Occipital lobe (tissue), 2 donors: Measurements from ENCODE around the genes SLC16A2, NEXMIF and PBDC1.

- RAMPAGE, long total RNA = no peak
Measured at GRCh38 chrX:74090564-74091240, 213.3 kb upstream of the ZCCHC13 start.

GRCh38 chrX:74293179-74293932, 10.6 kb upstream of the ZCCHC13 start:
- RAMPAGE, long total RNA = no peak

- RAMPAGE, long total RNA = no peak
Measured at GRCh38 chrX:74421230-74421802, at the start of gene SLC16A2. TSS of gene SLC16A2 (plus strand) at chrX:74421493.

DNA sequence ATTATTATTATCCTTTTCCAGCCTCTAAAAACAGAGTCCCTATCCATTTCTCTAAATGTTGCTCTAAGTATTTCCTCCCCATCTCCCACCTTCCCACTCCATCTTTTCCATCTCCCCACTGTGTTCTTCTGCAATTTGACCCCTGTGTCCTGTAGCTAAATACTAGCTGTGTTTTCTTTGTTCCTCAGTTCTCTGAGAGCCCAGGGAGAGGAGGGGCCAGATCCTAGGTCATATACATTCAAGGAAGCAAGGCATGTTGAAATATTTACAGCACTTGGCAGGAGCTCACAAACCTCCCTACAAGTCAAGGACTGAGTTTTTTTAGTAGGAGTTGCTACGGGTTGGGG, 10.5 kb downstream of the SLC16A2 start:
- RAMPAGE, long total RNA = no peak

- RAMPAGE, long total RNA = no peak
Measured at GRCh38 chrX:74613675-74613962, 805 bp downstream of the RLIM start.

GRCh38 chrX:74925181-74926245, at the start of gene NEXMIF:
TSS of gene NEXMIF (minus strand) at chrX:74925452.
- RAMPAGE, long total RNA = no peak

DNA sequence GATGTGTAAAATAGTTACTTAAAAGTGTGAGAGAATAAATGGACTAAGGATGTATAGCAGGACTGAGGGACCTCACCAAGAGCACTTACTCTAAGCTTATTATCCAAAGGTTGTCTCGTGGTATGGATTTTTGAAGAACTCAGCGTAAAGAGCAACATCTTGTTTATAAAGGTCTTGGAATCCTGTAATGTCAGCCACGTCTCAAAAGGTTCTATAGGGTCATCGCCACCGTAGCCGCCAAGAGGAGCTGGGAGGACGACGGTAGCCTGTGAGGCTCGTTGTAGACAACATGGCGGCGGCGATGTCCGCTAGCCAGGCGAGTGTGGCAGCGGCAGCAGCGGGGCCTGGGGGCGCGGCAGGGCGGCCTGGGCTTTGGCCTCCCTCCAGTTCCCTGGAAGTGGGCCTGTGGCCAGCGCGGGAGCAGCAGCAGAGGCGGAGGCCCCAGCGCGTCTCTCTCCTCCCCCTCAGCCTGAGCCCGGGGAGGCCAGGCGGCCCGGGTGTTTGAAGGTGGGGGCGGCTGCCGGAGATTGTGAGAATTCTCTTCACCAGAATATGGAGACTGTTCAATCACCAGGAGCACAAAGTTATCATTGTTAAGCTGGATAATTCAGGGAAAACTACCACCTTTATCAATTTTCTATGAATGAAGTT, 143.5 kb upstream of the PBDC1 start:
- RAMPAGE, long total RNA = no peak

DNA sequence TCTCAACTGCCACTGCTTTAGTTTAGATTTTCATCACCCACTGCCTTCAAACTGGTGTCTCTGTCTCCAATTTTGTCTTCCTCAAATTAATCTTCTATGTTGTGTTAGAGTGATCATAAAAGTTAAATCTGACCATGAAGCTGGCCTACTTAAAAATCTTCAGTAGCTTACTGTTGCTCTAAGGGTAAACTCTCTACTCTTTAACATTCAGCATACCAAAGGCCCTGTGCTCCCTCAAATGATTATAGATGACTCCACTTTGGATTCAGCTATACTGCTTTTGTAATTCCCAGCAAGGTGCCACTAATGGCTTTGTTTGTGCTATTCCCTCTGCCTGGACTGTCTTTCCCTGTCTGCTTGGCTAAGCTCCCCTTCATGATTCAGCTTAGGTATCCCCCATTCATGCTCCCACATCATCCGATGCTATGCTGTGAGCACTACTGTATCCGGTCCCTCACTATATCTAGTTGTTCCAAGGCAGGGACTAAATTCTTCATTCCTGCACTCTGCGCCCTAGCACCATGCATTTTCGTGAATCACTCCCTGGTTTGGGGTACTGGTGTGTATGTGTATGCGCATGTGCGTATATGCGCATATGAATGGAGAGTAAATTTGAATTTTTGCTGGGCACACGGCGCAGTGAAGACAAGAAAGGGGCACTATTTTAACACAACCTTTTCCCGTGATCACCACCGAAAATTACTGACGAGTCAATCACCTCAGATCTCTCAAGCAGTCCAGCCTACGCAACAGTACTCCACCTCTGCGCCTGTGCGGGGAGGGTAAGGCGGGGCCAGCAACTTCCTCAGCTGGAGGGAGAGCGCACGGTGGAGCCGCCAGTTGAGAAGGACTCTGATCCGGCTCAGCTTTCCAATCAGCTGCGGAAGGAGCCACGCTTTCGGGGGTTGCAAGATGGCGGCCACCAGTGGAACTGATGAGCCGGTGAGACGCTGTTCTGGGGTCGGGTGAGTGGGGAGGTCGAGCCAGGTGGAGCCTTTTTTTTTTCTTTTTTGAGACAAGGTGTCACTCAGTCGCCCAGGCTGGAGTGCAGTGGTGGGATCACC, at the start of gene PBDC1:
Gene PBDC1, plus strand, starts transcription at position 836 of the 1,064 bp plus-strand sequence.
- RAMPAGE, long total RNA = start-site peak on the plus strand centred at position 835 of the sequence, 134 bp wide, 794 and 647 reads in 2 replicates

GRCh38 chrX:76428682-76429074, 1.2 kb downstream of the MAGEE1 start:
- RAMPAGE, long total RNA = no peak

DNA sequence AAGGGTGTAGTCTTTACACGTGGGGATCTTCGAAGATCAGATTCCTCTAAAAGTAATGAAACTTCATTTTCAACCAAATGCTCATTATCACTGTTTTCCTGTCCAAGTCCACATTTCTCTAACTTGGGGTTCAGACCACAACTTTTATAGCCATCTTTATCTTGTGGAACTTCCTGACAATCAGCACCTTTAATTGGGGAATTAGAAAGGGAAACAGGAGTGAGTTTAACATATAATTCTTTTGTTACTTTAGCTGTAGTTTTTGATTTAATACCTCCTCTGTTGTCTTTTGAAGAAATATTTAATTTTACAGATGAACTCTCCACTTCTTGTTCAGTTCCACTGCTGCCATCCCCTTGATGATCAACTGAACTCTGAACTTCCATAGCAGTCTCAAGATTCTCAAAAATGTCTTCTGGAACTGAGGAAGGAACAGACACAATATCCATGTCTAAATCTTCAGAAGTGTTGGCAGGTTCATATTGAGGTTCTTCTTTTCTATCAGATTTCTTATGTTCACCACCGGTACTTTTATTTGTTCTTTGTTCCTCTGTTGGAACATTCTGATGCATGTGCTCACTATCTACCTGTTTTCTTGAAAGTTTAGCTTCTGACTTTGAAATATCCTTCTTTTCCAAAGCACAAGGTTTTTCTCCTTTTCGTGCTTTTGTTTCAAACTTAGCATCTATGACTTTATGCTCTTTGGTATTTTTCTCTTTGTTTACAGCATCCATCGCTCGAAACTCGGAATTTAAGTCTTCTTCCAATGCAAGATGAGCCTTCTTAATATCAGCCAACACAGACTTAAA, 102.5 kb downstream of the ATRX start:
- RAMPAGE, long total RNA = no peak

DNA sequence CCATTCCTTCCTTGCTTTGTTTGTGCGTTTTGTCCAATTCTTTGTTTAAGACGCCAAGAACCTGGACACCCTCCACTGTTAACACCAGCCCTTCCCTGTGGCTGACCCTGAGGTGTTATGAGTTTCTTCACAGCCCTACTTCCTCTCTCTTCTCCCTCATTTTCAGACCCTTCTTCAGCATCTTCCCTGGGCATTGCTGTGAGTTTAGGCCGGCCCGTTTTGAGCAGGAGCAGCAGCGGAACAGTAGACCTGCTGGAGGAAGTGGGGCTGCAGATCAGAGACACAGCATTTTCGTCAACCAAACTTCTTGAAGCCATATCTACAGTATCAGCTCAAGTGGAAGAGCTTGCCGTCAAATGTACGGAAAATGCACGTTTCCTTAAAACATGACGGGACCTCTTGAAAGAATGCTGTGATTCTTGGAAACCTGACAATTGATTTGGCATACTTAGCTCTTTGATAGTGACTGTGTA, 6.9 kb downstream of the PGAM4 start:
- RAMPAGE, long total RNA = no peak

DNA sequence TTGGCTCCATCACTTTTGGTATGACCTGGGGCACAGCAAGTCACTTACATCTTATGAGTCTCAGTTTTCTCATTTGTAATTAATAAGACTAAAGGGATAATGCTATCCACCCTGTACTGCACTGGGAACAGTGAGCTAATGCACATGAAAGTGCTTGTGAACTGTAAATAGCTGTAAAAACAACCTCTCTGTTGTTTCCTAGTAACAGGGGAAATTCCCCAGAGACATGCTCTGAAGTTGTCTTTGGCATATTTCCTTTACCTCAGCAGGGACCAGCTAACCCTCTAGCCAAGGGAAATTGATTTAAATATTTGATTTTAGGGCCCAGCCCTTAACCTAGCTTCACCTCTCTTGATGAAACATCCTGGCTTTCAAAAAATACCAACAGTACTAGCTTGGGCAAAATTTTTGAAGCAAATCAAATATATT, 6.1 kb upstream of the CYSLTR1 start:
- RAMPAGE, long total RNA = no peak

DNA sequence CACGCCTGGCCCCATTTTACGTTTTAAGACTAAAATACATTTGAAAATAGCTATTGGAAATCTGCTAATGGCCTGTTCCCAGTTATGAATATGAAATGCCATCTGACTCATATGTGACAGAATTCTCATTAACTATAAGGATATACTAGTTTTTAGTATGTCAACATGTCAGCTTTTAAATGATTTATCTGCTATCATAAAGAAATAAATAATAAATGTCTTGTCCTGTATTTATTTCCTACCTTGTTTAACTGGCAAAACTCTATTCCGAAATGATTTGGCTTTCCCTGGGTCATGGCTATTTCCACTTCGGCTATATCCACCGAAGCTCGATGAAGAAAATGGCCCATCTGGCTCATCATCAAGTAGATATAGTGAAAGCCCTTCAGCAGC, 128.6 kb downstream of the BRWD3 start:
- RAMPAGE, long total RNA = no peak

- RAMPAGE, long total RNA = no peak
Measured at GRCh38 chrX:80774377-80775296, 35.0 kb downstream of the BRWD3 start.

DNA sequence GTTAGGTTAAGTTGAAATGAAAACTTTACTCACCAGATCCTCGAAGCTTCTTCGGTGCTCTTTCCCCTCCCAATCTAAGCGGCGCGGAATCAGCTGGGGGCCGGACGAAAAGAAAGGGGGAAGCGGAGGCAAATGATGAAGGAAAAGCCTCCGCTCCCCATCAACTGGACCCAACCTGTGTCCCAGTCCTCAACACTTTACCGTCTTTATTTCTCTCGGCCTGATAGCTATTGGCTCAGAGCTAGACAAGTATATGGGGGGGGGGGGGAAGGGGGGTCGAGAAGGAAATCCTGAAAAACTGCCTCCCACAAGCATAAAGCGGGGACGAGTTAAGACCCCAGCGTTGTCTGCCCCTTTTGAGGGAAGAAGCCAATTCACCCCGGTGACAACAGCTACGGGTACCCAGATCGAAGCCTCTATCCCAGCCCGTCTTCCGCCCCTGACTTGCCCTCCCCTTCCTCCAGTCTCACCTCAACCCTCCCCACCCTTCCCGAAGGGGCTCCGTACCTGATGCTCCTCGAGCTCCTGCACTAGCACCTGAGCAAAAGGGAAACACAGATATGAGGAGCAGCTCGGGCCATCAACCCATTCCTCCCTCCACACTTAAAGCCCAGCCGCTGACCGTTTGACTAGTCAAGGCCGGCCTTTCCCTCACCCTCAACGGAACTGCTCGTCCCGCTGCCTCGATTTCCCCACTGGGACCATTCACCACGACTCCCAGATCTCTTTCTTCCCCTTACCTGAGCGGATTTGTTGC, 993 bp downstream of the BRWD3 start:
- RAMPAGE, long total RNA = no peak

GRCh38 chrX:81116058-81116393, 85.7 kb downstream of the HMGN5 start:
- RAMPAGE, long total RNA = no peak

DNA sequence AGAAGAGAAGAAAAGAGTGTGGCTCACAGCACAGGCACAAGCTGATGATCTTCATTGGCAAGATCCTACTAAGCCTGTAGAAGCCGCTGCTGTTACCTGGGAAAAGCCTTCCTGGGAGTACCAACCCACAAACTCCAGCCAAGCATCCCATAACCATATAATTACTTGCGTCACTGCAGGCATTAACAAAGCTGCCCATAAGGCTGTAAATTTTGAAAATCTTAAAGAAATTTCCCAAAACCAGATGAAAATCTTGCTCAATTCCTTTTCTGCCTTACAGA, 237.8 kb upstream of the HDX start:
- RAMPAGE, long total RNA = no peak

DNA sequence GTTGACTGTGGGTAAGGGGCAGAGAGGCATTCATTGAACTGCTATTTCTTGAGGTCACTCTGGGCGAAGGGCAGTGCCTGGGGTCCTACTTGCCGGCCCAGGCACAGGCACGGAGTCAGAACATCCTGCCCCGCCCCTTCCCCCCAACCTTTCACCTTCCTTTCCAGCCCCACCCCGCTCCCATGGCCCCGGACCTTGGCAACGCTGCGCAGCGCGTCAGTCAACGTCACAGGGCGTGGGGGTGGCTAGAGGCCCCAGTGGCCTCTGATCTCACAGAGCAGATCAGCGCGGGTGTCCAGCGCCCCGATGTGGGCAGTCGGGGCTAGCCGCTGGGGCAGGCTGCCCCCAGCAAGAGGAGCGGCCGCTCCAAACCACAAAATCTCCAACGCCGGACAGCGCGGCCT, 69.8 kb upstream of the APOOL start:
- RAMPAGE, long total RNA = no peak

DNA sequence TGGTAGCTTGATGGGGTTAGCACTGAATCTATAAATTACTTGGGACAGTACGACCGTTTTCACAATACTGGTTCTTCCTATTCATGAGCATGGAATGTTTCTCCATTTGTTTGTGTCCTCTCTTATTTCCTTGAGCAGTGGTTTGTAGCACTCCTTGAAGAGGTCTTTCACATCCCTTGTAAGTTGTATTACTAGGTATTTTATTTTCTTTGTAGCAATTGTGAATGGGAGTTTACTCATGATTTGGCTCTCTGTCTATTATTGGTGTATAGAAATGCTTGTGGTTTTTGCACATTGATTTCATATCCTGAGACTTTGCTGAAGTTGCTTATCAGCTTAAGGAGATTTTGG, 24.1 kb upstream of the POF1B start:
- RAMPAGE, long total RNA = no peak

- RAMPAGE, long total RNA = no peak
Measured at GRCh38 chrX:86294666-86295127, 146.4 kb downstream of the DACH2 start.